ENCODE results near the genes IDI2 and PFKP.

DNA sequence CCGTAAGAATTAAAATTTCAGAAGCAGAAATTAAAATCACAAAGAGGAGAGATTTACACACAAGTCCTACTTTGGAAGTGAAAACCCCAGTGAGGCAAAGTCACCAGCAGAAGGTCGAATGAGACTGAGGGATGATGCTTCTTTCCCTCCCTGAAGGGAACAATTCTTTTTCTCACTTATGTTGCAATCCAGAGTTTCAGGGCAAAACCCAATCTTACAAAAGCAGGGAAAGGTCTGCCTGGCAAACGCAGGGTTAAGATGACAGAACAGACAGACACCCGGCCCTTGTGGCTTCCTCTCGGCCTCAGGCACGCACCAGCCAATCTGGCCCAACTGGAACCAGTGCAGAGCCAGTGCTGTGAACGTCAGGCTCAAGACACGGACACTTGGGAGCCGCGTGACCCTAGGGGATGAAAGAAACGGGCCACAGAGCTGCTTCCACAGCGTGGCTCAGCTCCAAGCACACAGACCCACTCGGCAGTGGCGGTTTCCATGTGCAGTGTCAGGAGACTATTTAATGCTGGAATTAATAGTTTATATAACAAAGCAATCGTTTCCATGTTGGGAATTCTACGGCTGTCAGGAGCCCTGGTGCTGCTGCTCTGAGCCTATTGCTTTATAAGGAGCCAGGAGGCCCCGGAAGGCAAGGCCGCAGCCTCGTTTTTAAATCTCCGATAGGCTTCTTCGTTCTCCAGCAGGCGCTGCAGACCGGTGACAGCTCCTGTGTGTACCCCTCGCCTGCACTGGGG is 198.5 kb downstream of the DIP2C start:
- RRBS = 93% methylated on average over 6 of the region's 24 CpGs

DNA sequence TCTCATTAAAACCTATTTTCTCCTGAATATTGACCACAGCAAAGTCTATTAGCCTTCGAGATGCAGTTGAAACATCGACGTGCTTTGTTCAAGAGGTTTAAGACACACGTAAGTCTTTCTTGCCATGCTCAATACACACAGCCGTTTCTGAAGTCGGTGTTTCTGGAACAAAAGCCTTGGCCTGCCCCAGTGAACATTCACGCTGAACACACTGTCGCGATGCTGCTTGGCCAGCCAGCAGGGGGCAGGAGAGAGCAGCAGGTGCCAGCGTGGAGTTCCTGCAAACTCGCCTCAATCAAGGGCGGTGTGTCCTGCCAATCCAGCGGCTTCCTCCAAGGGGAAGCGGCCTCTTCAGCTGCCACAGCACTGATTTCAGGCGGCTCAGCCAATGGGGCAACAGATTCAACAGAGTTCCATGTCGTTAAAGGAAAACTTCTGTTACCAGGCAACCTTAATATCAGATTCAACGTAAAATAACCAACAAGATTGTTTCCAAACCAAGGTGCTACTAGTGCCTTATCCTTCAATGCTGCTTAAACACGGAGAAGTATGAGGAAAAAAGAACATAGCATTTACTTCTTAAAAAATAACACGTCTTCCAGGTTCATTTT is 178.4 kb downstream of the DIP2C start:
- RRBS = no CpG with 5 or more reads among the region's 19 CpGs

GRCh38 chr10:513257-513819 is 176.1 kb downstream of the DIP2C start:
- RRBS = no CpG with 5 or more reads among the region's 21 CpGs

DNA sequence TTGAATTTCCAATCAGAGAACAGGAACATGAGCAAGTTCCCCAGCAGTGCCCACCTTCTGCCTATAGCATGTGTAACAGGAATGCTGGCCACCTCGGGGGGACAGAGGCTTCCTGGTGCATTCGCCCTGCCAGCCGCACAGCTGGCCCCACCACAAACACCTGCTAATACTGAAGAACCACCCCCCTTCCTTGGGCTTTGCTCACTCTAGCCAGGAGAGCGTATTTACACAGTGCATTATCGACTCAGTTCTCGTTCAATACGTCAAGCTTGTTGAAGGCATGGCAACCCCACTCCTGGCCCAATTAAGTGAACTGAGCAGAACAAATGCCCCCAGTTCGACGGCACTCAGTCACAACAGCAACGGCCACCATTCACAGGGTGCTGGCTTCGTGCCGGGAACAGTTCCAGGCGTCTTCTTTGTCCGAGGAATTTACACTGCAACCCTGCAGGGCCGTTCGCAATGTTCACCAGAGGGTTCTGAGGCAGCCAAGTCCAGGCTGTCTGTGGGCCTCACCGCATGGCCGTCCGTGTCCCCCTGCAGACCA is 175.4 kb downstream of the DIP2C start:
- RRBS = no CpG with 5 or more reads among the region's 19 CpGs

- RRBS = no CpG with 5 or more reads among the region's 12 CpGs
Measured at GRCh38 chr10:863651-864396, 67.7 kb downstream of the LARP4B start.

- RRBS = no CpG with 5 or more reads among the region's 7 CpGs
Measured at GRCh38 chr10:906039-906806, 25.3 kb downstream of the LARP4B start.

DNA sequence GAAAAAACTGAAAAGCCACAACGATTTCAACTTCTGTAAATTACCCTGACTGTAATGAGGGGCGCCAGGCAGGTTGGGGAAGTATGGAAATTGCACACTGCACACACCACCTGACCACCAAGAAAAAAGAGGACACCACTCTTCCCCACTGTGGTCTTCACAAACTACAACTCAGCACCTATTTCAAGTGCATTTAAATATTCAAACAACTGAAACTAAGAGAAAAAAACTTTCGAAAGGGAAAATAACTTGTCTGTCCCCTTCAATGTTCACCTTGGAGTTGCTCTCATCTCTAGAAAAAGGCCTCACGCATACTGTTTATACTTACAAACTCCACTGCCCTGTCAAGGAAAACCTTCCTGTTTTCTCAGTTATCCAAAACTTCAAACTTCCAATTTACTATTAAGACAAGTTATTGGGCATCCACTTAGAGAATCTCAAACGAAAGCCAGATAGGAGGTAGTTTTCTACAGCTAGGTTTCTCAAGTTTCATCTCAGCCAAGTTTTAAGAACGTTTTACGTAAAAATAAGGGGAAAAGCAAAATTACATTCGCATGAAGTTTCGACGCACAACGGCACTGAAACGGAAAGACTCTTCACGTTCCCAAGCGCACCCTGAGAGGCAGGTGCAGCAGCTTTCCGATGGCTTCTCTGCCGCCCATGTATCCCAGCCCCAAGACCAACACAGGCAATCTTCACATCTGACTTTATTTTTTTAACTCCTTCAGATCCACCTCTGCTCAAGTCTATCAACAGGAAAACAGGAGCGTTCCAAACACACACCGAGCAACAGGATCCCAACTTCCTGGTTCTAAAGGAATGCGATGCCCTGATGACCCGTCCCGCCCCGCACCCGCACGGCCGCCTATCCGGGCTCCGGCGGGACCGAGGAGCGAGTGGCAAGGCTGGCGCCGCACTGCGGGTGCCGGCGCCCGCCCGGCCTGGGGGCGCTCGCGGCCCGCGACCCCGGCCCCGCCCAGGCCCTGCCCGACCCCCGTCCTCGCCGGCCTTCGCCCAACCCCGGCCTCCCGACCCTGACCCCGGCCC is 1.2 kb downstream of the LARP4B start:
- RRBS = 1% methylated on average over 14 of the region's 52 CpGs

GRCh38 chr10:955781-956160 is 24.3 kb upstream of the LARP4B start:
- RRBS = no CpG with 5 or more reads among the region's 7 CpGs

- RRBS = no CpG with 5 or more reads among the region's 12 CpGs
Measured at GRCh38 chr10:1008942-1009418, 16.7 kb downstream of the IDI2 start.

DNA sequence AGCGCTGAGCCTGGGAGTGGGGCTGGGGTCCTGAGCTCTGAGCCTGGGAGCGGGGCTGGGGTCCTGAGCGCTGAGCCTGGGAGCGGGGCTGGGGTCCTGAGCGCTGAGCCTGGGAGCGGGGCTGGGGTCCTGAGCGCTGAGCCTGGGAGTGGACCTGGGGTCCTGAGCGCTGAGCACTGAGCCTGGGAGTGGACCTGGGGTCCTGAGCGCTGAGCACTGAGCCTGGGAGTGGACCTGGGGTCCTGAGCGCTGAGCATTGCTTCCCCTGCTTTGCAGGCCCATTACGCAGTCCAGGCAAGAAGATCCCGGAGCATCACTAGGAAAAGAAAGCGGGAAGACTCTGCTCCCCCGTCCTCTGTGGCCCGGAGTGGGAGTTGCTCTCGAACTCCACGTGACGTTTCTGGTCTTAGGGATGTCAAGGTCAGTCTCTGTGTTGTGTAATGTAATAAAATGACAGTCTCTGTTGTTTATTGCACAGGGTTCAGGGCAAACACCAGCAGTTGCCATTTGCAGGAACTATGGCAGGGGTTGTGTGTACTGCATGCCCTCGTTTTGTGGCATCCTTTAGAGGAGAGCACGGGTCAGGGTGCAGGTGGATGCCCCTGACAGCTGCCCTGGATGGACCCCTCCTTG is 10.1 kb downstream of the IDI2 start:
- RRBS = 100% methylated on average over 4 of the region's 20 CpGs

- RRBS = no CpG with 5 or more reads among the region's 1 CpG
Measured at GRCh38 chr10:1025657-1026143, at the start of gene IDI2. Gene IDI2, minus strand, starts transcription at chr10:1025859.

- RRBS = 13% methylated on average over 3 of the region's 15 CpGs
Measured at GRCh38 chr10:1240181-1240724, 184.1 kb downstream of the WDR37 start.

- RRBS = no CpG with 5 or more reads among the region's 4 CpGs
Measured at GRCh38 chr10:1448280-1448942, 288.9 kb downstream of the ADARB2 start.

- RRBS = no CpG with 5 or more reads among the region's 12 CpGs
Measured at GRCh38 chr10:1596531-1596939, 140.8 kb downstream of the ADARB2 start.

- RRBS = no CpG with 5 or more reads among the region's 7 CpGs
Measured at GRCh38 chr10:3002653-3003101, 64.7 kb upstream of the PFKP start.

DNA sequence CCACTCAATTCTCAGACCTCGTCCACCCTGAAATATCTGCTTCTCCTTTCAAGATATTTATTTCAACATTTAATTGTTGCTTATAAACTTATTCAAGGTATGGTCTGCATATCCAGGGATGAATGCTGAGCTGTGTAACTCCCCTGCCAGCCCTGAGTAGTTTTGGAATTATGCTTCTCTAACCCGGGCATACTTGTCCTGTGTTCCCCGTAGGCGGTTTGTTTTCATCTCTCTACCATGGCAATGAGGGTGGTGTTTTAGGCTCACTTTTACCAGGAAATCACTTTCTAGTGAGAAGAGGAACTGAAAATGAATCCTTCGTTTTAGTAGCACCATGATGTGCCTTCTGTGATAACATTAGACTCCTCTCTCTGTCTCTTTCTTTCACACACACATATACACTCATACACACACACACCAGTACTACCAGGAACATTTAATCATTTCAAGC is 31.3 kb upstream of the PFKP start:
- RRBS = no CpG with 5 or more reads among the region's 5 CpGs

GRCh38 chr10:3045552-3046801 is 21.4 kb upstream of the PFKP start:
- RRBS = 8% methylated on average over 6 of the region's 17 CpGs

- RRBS = no CpG with 5 or more reads among the region's 11 CpGs
Measured at GRCh38 chr10:3065438-3066052, 1.8 kb upstream of the PFKP start.

- RRBS = 21% methylated on average over 56 of the region's 122 CpGs
Measured at GRCh38 chr10:3066685-3067749, at the start of gene PFKP. Gene PFKP, plus strand, starts transcription at chr10:3067548.

GRCh38 chr10:3071210-3072245 is 4.2 kb downstream of the PFKP start:
- RRBS = no CpG with 5 or more reads among the region's 16 CpGs

Data from NB4 (cell line).